ENCODE measurements around a stretch of chr7.

- PRO-cap, result no peak
These were observed 145.0 kb downstream of the PLXNA4 start for GRCh38 chr7:132431239-132431709.

- PRO-cap, result no peak
These were observed 14.1 kb upstream of the PLXNA4 start for GRCh38 chr7:132590272-132590799.

DNA sequence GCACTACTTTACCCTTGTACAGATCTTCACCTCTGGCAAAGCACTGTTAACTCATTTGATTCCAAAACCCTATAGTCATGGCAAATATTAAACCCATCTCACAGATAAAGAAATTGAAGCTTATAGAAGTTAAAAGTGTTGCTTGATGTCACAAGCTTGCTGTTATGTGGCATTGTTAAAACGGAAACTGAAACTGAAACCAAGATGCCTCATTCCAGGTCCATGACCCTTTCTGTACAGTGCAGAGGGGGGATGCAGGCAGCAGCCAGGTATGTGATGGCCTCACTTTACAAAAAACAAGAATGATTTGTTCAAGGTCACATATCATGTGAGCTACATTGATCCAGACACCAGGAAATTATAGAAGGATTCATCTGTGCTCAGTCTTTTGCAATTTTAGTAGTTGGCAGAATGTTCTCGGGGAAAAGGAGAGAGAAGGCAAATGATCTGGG, 90.1 kb upstream of the PLXNA4 start:
- PRO-cap, result no peak

GRCh38 chr7:133310371-133310898, 57.6 kb downstream of the EXOC4 start:
- PRO-cap, result no peak

GRCh38 chr7:133903226-133904044, 223.7 kb upstream of the LRGUK start:
- PRO-cap, result no peak

DNA sequence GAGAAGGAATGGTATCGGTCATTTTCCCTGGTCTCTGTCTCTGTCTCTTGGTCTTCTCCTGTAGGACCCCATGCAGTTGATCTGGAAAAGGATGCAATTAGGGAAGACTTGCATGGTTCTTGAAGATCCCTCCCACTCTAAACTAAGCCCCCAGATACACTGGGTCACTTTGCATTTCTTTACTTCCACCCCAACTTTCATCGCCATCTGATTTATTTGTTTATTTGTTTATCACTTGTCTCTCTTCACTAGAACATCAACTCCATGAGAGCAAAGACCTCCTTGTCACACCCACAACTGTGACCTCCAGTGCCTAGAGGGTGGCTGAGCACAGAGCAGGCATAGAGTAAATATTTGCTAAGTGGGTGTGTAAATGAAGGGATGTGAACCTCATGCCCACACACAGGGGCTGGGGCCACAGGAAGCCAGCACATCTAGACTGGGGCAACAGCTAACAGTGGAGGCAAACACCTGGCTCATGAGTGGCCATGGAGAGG, 40.0 kb downstream of the AKR1B1 start:
- PRO-cap, result no peak

DNA sequence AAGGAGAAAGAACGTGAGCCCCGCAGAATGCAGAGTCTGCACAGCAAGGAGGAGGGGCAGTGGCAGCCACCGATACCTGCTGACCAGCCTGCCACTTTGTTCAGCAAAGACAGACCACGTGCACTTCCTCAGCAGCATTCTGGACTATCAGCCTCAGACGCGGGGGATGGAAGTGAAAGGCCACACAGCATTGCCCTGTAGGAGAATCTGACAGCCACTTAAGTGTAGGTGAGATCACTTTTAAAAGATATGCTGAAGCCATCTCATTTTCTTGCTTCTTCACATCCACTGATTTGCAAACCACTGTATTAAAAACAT, 7.2 kb downstream of the AKR1B1 start:
- PRO-cap, result unidirectional peak, plus-strand start at position 156 of the sequence

DNA sequence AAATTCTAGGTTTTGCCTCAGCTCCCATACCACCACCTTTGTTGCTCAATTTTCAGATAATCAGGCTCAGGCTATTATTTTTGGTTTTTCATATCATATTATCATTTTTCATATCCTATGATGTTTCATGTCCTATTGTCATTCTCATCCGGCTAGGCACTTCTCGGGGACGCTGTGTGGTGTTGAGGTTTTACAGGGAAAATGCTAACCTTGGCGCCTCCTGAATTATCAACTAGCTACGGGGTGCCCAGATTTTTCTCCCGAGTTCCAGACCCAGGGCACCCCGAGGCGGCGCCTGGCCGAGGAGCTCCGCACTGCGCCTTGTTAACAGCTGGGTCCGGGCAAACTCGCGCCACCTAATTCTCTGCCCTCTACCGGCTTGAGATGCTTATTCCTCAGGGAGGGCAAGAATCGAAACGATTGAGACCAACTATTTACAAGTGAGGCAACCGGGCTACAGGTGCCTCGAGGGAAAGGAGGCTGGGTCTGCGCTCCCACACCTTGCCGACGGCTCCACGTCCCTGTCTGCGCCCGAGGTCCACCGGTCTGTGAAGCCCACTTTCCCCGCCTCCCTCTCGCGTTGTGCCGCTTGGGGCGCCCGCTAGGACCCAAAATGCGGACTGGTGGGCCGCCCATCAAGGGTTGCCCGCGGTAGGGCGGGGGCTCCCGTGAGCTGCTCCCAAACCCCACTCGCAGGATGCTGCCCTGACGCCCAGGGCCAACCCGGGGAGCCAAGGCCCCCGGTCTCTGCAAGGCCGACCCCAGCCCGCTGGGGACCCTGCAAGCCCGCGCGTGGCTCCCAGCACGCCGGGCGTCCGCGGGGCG, 608 bp downstream of the AKR1B1 start:
- PRO-cap, result no peak

DNA sequence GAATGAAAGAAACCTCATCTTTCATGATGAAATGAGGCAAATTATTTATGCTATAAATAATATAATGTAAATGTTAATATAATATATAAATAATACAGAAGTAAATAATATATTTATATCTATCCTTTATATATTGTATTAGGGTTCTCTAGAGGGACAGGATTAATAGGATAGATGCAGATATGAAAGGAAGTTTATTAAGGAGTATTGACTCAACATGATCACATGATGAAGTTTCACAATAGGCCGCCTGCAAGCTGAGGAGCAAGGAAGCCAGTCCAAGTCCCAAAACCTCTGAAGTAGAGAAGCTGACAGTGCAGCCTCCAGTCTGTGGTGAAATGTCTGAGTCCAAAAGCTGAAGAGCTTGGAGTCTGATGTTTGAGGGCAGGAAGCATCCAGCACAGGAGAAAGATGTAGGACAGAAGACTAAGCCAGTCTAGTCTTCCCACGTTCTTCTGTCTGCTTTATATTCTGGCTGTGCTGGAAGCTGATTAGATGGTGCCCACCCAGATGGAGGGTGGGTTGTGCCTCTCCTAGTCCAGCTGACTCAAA, 24.9 kb upstream of the AKR1B10 start:
- PRO-cap, result no peak

- PRO-cap, result no peak
These were observed 11.5 kb upstream of the AKR1B10 start for GRCh38 chr7:134515824-134516284.

GRCh38 chr7:134565639-134566088, 16.8 kb downstream of the AKR1B15 start:
- PRO-cap, result no peak

GRCh38 chr7:134602682-134603262, 43.9 kb upstream of the BPGM start:
- PRO-cap, result no peak

- PRO-cap, result no peak
These were observed 45.4 kb downstream of the BPGM start for GRCh38 chr7:134691920-134692506.

- PRO-cap, result no peak
These were observed 59.4 kb upstream of the CALD1 start for GRCh38 chr7:134720024-134720428.

DNA sequence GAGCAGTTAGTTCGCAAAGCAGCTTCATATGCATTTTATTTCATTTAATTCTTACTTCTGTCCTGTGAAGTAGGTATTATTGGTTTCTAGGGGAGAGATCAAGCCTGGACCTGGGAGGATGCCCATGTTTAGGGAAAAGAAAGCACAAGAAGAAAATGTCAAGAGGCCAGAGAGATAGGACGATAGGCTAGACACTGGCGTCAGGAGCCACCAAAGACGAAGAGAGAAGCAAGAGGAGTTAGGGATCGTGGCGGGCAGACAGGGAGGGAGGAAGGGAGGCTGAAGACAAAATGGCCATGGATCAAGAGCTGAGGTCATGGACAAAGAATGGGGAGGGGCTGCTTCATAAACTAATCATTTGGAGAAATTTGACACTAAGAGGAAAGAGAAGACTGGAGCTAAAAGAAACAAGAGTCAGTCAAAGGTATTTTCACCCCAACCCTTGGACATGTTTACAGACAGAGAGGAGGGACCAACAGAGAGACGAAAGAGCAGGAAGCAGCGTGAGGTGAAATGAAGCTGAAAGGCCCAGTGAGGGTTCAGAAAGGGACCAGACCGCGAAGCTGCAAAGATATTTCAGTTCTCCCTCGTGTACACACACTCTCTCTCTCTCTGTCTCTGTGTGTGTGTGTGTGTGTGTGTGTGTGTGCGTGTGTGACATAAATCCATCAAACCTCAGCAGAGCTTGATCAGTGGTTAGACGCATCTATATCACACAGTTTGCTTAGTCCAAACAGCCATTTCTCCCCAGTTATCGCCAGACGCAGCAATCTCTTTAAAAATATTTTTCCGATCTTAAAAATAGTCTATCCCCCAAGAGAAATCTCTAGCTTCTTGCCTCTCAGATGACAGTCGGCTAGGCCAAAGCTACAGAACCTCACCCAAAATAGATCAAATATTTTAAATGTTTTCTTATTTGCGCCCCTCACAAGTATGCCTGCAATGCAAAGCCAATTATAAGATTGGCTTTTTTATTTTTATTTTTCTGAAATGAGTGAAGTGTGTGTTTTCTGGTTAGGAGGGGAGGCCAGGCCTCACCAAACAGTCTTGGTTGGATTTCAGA, 12.5 kb upstream of the CALD1 start:
- PRO-cap, result no peak

GRCh38 chr7:134779992-134781045, 885 bp downstream of the CALD1 start:
- PRO-cap, result no peak

DNA sequence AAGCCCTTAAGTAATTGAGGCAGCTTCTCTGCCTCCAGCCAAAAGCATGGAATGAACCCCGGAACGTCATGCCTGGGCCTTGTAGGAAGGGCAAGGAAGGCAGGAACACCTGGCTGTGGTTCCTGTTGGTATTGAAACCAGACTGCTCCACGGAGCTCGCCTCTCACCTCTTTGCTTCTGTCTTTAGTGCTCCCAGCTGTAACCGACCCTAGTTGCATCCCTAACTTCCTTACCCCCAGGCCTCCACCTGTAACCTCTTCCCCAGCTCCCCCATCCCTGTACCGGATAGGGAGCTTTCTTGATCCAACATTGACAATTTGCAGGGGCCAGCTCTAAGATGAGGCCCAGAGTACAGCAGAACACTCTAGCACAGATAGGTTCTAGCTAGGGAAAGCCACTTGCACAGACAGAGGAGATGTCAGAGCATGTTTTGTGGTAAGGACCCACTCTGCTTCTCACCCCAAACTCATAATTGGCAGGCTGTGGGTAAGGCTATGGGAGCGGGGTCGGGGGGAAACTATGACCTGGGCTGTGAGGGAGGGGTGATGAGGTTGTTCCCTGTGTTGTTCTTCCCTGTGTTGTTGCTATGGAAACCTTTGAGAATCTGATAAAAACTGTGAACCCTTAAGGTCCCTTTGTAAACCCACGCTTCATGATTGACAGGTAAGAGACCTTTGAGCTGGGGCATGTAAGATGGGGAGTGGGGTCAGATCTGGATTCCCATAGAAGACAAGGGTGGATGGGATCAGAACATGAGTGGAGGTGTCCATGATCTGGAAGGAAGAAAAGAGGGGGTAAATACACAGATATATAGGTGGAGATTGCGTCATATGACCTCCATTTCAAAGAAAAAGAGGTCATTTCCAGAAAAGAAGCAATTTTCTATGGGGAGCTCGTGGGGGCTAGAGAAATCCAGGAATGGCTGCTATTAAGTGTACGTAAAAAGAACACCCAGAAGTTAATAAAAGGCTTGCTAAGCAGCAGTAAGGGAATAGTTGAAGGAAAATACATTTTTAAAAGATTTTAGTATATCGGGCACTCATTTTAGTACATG, 3.9 kb downstream of the CALD1 start:
- PRO-cap, result no peak

DNA sequence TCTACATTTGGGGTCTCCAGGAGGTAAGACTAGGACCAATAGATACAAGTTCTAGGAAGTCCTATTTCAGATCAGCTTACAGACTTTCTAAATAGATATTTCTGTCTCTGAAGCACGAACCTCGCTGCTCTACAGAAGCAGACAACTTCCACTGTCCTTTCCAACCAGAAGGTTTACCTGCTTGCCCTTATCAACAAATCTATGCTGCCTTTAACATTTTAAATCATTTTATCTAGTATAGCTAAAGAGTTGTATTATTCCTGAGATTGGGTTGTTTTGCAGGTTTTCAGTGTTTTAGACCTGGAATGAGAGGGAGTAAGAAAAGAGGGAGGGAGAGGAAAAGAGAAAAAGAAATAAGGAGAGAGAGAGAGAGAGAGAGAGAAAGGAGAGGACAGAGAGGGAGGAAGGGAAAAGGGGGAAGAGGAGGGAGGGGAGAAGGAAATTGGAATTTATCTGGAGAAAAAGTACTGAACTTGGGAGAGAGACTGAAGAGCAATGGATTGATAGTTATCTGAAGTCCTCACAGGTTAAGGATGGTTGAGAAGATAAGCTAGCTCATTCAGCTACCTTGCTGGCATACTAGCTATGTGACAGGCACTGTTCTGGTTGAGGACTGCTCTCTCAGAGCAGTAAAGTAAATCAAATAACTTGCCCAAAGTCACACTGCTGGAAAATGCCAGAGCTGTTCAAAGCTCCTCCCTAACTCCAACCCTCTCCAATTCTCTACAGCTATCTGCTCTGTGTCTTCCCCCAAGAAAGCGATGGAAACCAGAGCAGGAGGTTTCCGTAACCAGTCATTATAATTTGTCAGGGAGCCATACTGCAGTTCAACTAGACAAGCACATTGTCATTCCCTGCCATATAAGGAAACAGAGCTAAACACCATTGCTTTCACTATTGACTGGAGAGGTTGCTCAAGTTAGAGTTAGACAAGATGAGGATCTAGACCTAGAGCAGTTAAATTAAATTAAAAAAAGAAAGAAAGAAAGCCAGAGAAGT, 10.6 kb downstream of the CALD1 start:
- PRO-cap, result no peak

DNA sequence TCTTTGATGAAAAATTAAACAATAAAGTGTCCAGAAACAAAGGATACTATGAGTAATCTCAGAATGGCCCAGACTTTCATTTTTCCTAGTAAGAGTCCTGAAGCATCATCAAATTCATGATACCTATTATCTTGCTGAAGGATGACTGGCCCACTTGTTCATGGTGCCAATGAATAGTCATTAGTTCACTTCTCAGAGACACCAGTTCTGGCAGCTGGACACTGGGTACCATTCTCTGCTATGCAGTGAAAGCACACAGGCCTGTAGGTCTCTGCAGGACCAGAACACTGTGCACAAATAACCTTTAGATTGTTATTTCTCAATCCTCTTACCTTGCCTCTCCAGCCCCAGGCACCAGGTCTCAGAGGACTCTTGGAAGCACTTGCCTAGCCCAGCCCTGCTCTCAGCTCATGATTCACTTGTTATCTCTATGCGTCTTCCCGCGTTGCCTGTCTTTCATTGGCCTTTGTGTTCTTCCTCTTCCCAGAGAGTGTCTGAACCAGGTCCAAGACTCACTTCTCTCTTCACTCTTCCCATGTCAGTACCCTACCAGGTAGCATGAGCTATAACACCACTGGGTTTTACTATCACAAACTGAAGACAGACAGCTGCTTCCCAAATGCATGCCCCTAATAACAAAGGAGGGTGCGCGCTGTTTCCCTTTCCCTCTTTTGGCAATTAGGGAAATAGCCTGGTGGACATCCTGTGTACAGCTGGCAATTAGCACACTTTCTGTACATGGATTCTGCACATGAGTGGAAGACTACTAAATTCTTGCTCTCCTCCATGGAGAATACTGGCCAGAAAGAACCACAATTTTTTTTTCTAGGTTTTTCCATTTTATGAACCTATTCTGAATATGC, 97.9 kb upstream of the AGBL3 start:
- PRO-cap, result no peak

DNA sequence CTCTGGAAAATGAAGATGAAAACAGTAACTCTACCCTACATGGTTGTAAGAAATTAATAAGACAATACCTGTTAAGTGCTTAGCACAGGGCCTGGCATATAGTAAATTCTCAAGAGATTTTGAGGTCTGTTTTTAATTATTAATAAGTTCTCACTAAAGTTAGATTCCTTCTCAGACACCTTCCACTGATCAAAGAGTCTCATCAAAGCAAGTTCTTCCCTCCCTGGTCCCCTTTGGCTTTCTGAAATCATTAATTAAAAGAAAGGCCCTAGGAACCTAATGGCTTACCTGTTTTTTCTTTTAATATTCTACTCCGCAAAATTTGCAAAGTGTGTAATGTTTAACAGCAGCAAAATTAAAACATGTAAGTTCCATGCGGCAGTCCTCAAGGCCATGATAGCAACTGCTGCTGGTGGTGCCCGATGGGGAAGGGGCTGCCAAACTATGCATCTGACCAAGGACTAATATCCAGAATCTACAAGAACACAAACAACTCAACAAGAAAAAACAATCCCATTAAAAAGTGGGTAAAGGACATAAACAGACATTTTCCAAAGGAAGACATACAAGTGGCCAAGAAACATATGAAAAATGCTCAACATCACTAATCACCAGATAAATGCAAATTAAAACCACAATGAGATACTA, 4.7 kb downstream of the TMEM140 start:
- PRO-cap, result no peak